Sciatic nerve (tissue), 1 donor: ENCODE measurements around the genes TREX1, UCN2 and PRKAR2A.

- PRO-cap: no peak
Observed at GRCh38 chr3:47417385-47417989, 36.7 kb downstream of the PTPN23 start.

DNA sequence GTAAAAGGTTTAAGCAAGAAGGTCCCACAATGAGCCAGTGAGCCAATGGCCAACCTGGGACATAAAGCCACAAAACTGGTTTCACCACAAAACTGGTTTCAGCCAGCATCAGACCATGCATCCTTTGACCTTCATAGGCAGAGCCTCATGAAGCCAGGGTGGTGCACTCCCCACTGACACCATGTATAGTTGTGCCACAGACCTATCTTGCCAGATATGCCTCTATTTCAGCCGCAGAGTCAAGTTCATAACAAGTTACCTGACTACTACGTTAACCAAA lies 41.9 kb downstream of the SCAP start:
- PRO-cap: no peak

- PRO-cap: no peak
Observed at GRCh38 chr3:47501428-47501962, 12.0 kb downstream of the ELP6 start.

GRCh38 chr3:47562275-47562708 lies 16.4 kb downstream of the CSPG5 start:
- PRO-cap: no peak

DNA sequence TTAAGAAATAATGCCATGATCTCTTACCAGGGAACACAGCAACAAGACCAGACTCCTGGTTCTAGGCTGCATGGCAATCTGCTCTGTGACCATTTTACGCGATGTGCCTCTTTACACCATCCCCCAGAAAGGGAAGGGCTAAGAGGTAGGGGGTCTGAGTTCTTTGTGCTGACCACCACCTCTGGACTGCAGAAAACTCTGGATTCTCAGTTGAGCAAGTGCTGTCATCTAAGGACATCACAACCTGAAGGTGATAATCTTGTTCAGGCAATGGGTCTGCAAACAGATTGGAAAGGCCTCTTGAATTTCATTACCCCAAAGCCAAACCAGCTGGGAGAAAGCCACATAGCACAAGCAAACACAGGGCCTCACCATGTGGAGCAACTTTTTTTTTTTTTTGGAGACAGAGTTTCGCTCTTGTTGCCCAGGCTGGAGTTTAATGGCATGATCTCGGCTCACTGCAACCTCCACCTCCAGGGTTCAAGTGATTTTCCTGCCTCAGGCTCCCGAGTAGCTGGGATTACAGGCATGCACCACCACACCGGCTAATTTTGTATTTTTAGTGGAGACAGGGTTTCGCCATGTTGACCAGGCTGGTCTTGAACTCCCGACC lies 3.9 kb upstream of the CSPG5 start:
- PRO-cap: no peak

- PRO-cap: no peak
Observed at GRCh38 chr3:48119005-48119373, 69.2 kb downstream of the CDC25A start.

DNA sequence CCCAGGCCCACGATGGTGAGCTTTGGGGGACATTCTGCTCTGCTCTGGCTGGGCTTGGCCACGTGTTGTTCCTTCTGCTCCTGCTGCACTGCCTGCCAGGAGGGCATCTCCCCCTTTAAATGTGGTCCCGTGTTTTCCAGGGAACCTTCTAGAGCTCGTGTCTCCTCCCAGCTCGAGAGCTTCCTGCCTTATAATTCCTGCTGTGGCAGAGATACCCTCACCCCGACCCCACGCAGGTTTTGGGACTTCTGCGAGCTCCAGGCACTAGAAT lies 338 bp downstream of the CAMP start:
- PRO-cap: no peak

GRCh38 chr3:48417655-48418784 lies 11.9 kb downstream of the PLXNB1 start:
- PRO-cap: no peak

DNA sequence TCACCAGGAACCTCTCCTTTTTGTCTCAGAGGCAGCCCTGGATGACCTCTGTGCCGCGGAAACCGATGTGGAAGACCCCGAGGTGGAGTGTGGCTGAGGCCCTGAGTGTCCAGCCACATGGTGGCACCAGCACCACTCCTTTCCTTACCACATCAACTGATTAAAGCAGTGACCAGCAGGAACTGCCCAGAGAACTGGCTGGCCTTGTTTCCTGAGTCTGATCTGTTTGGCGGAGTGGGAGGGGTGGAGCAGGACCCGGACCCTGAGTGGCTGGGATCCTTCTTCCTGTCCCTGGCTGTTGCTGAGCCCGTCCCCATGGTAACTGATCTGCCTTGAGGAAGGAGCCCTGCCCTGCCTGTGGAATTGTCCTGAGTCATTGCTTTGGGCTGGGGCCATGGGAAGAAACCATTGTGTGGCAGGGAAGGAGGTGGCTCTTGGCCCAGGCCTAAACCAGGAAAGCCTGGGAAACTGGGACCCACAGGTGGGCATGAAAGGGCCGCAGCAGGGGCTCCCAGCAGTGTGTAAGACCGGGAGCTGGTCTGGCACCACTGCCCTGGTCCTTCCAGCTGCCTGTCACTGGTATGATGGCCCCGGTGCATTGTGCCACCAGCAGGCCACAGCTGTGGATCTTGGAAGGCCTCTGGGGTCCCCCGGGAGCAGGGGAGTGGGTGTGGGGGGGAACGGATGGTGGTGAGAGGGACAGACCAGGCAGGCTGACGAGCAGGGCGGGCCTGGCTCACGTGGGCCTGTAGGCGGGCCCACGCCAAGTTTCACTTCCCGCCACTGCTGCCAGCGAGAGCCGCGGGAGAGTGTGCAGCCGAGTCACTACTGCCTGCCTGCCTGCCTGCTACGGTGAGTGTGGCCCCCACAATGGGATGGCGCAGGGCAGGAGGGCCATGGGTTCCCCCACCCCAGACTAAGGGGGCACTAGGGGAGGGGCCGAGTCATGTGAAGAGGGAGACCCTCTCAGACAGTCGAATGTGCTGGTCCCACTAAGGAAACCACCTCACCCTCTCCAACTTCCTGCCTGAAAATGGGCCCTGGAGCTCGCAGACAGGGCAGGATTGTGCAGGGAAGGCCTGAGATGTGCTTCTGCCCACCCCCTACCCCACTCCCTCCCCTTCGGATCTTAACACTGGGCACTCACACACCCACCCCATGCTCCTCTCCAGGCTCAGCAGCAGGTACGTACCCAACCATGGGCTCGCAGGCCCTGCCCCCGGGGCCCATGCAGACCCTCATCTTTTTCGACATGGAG lies at the start of gene TREX1:
Gene TREX1, plus strand, starts transcription at position 773 of the 1,258 bp plus-strand sequence.
- PRO-cap: bidirectional peak, plus-strand start at position 376 of the sequence, minus-strand start at position 196 of the sequence; bidirectional peak, plus-strand start at position 795 of the sequence, minus-strand start at position 715 of the sequence

GRCh38 chr3:48563355-48564598 lies at the start of gene UCN2:
Gene UCN2 (minus strand): TSS chr3:48563781.
- PRO-cap: no peak

- PRO-cap: no peak
Observed at GRCh38 chr3:48687101-48687629, 1.4 kb upstream of the NCKIPSD start.

- PRO-cap: no peak
Observed at GRCh38 chr3:48702310-48702939, 14.6 kb downstream of the IP6K2 start.

DNA sequence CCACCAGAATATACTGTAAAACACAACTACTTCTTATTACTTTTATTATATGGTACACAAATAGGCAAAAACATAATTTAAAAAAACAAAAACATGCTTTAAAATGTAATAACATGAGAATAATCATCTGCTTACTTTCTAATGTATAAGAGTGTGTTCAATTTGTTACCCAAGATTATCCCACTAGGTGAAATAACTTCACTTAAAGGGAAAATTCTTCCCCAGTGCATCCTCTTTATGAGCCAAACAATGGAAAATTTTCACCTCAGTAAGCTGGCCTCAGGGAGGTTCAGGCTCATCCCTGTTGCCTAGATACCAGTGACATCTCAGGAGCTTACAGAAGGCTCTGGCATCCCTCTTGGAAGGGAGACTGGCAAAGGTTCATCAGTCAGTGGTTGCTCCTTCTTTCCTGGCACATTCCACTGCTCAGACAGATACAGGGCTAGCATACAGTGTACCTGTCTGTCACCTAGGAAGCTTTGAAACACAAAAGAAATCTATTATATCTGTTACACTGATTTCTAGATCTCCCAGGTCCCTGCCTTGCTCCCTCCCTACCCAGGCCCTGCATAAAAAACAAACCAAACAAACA lies 1.9 kb downstream of the IP6K2 start:
- PRO-cap: no peak

DNA sequence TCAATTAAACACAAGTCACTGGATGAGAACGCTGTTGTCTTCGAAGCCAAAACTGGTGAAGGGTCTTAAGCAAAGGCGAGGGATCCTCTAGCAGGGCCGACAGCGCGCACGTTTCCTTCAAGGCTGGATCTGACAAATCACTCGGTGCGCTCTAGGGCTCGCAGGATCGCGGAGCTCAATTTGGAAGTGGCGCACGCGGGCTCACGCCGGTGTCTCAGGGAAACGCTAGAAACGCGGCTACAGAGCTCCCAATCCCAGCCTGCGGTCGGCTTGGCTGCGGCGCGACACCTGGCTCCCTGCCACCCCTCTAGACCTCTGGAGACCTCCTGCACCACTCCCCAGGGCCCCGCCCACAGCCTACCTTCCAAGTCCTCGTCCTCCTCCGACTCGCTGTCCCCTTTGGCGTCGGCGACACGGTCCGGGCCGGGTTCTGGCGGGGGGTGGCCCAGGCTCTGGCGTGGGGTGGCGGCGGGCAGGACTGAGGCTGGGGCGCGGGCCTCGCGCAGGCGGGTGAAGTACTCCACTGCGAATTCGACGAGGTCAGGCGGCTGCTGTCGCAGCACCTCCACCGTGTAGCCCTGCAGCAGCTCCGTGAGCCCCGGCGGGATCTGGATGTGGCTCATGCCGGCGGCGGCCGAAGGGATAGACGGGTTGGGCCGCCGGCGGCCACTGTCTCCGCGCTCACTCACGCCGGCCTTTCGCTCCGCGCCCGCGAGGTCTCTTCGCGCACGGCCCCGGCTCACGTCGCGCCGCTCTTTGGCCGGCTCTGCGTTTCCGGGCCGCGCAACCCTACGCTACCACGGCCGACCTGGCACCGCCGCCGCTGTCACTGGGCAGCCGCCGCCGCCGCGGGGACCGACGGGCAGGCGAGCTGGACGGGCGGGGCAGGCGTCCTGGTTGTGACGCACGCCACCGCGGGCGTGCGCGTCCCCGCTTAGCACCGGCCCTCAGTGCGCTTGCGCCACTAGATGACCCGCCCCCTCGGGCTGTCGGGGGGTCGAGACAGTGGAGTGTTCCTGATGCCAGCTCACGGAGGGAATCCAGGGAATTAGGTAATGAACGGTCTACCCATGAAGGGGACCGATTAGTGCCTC lies at the start of gene PRKAR2A:
Gene PRKAR2A, minus strand, starts transcription at position 901 of the 1,094 bp plus-strand sequence.
- PRO-cap: bidirectional peak, plus-strand start at position 393 of the sequence, minus-strand start at position 182 of the sequence; bidirectional peak, plus-strand start at position 974 of the sequence, minus-strand start at position 758 of the sequence

DNA sequence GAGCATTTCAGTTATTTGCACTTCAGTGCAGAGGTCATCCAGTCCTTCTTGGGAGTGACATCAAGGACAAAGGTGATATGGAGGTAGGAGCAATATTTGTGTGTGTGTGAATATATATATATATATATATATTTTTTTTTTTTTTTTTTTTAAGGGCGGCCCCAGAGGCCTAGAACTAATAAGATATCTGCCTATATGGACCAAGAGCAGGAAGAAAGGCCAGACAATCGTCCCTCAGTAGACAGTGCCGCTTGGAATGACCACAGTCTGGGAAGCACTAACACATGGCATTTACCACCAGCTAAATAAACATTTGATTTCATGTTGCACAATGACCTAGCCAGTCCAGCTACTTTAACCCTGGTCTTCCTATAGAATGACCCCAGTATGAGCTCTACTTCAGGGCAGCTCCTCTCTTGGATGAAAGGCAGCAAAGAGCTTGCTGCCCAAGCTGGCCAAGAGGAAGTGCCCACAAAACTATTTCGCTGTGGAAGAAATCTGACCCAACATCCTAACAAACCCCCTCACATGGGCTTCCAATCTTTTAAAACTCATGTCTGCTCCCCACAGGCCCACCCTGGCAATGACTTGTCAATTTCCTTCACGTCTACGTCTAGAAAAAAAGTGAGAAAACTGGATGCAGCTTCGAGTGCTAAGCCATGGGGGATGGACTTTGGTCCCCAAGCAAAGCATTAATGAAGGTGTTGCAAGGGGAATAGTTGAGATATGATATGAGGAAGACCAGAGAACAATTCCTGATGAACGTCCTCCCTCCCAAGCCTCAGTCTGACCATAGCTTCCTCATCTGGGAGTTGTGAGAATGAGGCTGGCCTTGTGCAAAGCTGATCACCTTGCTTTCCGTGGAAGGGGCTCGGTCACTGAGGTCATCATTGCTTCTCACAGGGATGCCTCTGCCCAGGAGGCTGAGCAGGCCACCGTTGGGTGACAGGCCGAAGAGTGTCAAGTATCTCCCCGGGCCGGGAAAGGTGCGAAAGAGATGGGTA lies 1.1 kb downstream of the SLC25A20 start:
- PRO-cap: no peak

DNA sequence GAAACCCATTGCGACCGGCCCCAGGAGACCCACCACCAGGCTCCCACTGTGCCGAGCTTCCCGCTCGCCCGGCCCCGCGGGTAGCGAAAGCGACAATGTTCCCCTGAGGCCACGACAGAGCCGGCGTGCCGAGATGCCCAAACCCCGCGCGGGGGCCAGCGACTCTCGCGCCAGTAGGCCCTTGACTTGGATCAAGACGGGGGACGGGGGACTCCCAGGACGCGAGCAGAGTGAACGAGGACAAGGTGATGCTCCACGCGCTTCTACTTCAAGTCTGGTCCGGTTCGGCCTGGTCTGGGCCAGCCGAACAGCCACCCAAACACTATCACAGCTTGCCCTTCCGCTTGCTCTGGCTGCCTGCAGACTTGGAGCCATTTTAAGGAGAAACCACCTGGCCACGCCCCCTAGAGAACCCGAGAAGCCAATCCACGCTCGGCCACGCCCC lies 744 bp upstream of the NDUFAF3 start:
- PRO-cap: bidirectional peak, plus-strand start at position 117 of the sequence, minus-strand start at position 97 of the sequence; bidirectional peak, plus-strand start outside the sequence, minus-strand start at position 351 of the sequence

DNA sequence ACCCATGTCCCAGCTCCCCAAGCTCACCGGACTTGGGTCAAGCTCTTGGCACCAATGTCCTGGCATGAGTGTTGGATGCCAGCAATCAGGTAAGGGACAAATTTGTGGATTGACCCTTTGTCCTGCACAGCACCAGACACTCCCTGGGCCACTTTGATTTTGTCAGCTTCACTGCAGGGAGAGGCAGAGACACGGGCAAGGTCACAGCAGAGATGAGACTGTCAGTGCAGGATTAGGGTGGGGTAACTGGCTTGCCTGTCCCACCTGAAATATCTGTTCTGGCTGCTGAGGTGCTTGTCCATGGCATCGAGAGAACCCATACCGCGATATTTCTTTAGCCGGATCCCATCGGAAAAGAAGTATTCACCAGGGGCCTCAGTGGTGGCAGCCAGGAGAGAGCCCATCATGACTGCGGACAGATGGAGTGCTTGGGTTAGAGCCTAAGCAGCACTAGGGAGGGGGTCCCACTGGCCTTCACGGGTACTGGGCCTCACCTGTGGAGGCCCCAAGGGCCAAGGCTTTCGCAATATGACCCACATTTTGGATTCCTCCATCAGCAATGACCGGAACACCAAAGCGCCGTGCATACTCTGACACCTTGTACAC lies 2.8 kb downstream of the NDUFAF3 start:
- PRO-cap: no peak

GRCh38 chr3:49025810-49026715 lies 3.1 kb downstream of the IMPDH2 start:
- PRO-cap: no peak

GRCh38 chr3:49164941-49166158 lies 781 bp downstream of the CCDC71 start:
- PRO-cap: bidirectional peak, plus-strand start at chr3:49165970, minus-strand start at chr3:49165903

DNA sequence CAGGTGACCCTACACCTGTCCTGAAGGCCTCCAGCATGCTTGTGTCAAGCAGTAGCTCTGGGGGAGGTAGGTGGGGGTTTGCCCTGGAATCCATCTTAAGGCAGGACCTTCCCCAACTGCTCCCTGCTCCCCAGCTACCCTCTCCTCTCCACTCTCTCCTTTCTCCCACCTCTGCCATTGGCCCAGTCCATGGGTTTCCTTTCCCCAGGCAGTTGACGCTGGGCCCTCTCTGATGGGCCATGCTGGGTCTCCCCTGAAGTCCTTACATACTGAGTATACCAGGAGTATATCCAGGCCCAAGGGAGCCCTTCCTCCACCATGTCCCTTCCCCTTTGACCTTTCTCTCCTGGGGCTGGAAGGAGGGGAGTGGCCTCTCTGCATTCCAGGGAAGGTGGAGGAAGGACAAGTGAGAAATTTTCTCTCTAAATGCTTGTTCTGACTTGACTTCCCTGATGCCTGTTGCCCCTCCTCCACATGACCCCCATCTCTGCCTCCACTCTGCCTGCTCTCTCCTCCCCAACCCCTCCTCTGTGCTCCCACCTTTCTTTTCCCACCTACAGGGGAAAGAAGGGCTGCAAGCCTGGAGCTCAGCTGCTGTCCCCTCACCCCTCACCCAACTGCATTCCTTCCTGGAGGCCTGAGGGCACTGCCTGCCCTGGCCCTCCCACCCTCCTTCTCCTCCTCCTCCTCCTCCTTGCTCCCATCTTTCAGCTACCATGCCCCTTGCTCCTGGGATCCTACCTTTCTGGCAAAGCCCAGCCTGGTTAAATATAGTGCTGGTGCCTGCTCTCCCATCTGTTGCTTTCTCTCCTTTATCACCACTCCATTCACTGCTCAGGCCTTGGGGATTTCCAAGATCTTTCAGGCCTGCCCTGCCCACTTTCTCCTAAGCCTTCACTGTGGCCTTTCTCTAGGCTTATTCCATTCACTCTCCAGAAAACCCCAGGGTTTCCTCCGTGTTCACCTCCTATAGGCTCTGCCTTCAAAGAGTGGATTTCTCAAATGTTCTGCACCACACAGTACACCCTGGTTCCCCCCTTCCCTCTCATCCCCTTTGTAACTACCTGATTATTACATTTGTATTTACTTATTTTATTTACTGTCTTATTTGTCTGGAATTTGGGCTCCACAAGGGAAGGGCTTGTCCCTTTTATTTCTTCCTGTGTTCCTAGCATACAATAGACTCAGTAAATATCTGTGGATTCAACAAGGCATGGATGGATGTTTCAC lies 8.5 kb upstream of the DAG1 start:
- PRO-cap: no peak